ENCODE measurements around the gene CCDC171.

GRCh38 chr9:15552693-15553856 is at the start of gene CCDC171:
Gene CCDC171, plus strand, starts transcription at chr9:15553043.
- RRBS = 8% methylated on average over 5 of the region's 77 CpGs

DNA sequence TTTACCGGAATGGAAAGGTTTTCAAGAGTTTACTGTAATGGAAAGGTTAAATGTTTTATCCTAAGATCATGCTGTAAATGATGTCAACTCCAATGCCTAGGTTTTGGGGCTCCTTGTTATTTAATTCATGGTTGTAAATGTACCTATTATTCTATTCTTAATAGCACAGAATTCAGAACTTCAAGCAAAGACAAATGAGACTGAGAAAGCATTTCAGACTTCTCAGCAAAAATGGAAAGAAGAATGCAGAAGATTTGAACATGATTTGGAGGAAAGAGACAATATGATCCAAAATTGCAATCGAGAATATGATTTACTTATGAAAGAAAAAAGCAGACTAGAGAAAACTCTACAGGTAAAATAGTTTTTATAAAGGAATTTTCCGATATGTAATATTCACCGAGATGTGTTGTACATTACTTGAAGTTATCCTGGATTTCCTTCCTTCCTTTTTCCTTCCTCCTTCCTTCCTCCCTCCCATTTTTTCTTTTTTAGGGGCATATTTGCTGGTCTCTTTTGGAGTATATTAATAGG is 38.4 kb downstream of the CCDC171 start:
- RRBS = no CpG with 5 or more reads among the region's 4 CpGs

GRCh38 chr9:16213686-16214330 is 656.7 kb downstream of the BNC2 start:
- RRBS = no CpG with 5 or more reads among the region's 5 CpGs

DNA sequence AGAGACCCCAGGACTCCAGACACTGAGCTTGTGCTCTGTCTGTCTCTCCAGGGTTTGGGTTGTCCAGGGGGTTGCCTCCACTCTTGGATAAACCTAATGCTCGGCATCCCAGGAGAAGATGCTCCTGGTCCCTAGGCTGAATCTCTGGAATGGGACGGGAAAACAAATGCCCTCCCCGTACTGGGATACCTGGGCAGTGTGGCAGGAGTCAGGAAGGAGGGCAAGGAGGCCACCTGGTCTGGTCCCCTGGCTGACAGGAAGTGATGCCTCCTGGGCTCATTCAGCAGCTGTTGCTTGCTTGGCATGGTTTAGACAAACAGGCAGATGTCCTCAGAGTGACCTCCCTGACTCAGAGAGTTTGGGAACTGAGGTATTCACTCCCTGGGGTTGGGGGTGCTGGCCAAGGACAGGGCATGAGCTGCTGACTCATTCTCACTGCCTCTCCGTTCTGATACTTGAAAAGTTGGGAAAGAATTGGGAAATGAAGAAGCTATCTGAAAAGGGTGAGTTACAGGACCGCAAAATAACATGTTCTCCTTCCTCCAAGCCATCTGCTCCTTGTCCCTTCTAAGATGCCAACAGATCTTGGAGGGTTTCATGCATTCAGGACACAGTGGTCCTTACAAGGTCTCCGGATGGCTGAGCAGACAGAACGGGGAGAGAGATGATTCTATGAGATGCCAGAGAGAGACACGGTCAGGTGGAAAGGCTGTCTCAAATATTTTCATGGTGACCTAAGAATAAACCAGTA is 534.6 kb downstream of the BNC2 start:
- RRBS = no CpG with 5 or more reads among the region's 8 CpGs

- RRBS = no CpG with 5 or more reads among the region's 5 CpGs
These were observed 327.0 kb downstream of the BNC2 start for GRCh38 chr9:16543344-16544059.

GRCh38 chr9:16794902-16795815 is 75.3 kb downstream of the BNC2 start:
- RRBS = no CpG with 5 or more reads among the region's 10 CpGs

GRCh38 chr9:16866356-16867067 is 4.0 kb downstream of the BNC2 start:
- RRBS = no CpG with 5 or more reads among the region's 5 CpGs

DNA sequence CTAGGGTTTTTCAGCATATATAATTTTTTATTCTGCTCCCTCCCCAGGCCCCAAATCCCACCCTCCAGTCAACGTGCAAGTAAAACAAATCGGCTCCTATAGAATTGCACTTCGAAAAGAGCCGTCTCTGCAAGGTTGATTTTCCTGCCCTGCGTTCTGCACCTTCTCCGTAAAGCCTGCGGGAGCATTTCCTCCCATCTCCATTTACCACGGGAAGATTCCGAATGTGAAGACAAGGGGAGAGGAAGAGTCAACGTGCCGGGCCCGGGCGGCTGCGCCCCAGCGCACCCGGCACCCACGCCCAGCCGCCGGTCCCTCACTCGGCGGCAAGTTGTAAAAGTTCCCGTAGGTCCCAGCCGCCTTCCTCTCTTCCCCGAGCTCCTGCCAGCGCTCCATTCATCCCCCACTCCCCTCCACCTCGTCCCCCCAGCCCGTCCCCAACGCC is 576 bp downstream of the BNC2 start:
- RRBS = no CpG with 5 or more reads among the region's 28 CpGs

DNA sequence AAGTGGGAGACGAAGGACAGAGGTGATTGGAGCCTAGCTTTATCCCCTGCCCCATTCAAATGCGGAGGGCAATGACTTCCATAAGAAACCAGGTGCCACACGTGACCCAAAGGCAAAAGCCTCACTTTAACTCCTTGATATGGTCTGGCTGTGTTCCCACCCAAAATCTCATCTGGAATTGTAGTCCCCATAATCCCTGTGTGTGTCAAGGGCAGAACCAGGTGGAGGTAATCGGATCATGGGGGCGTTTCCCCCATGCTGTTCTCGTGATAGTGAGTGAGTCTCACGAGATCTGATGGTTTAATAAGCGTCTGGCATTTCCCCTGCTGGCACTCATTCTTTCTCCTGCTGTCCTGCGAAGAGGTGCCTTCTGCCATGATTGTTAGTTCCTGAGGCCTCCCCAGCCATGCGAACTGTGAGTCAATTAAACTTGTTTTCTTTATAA is 113.1 kb upstream of the BNC2 start:
- RRBS = no CpG with 5 or more reads among the region's 10 CpGs

- RRBS = no CpG with 5 or more reads among the region's 3 CpGs
These were observed 58.2 kb upstream of the SH3GL2 start for GRCh38 chr9:17520780-17520979.

- RRBS = no CpG with 5 or more reads among the region's 16 CpGs
These were observed 326.7 kb downstream of the SH3GL2 start for GRCh38 chr9:17905518-17906044.

DNA sequence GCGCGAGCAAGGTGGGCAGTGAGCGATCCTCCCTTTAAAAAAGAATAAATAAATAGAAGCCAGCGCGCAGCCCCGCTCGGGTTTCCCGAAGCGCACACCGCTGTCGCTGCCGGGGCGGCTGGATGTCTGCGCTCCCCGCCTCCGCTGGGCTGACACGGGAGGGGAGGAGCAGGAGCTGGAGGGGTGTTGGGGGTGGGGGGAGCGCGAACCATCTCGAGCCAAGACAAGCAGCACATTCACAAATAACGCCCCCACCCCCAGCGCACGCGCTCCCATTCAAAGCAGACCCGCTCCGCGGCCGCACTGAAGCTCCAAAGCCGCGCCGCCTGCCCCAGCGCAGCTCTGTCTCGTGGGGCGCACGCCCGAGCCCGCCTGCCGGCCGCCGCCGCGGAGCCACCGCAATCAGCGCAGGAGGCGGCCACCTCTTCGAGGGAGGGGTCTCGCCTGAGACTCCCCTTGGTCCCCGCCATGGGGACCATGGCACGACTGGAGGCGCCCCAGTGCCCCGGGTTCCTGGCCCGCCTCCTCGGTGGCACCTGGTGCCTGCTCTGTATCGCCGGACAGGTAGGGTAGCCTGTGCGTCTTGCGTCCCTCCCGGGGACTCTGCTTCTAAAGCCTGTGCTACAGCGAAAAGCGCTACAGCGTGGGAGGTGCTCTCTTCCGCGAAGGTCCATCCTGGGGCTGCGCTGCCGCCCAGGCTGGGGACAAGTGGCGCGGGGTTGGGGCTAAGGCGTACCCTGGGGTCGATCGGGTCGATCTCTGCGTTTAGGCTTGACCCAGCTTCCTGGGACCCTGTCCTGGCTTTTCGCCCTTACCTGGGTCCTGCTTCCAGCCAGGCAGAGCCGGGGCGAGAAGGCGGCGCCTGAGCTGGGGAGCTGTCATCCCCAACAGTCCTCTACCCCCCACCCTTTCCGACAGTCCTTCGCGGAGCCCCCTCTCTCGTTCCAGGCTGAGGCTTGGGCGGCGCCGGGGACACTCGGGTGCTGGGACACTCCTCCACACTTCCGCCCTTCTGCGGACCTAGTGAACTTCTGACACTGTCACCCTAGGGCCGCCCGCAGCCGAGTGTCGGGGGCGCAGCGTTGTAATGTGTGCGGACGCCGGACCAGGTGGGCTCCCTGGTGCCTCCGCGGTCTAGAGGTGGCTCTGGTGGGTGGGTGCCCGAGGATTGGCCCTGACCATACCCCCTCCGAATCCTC is 327.9 kb downstream of the SH3GL2 start:
- RRBS = 4% methylated on average over 8 of the region's 100 CpGs

DNA sequence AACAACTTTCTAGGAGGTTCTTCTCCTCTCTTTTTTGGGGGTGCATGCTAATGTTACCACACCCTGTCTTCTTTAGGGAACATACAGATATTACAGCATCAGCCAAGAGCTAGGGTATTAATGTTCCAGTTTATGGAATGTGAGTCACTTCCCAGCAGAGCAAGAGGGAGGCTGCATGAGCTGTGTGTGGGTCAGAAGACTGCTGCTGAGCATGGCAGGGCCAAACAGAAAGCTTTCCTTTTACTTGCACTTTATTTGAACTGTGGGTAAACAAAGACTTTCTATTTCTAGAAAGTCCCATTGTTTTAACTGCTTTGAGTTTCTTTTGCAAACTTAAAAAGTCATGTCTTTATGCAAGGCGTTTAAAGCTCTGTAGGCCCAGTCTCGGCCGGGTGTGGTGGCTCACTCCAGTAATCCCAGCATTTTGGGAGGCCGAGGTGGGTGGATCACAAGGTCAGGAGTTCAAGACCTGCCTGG is 159.0 kb downstream of the ADAMTSL1 start:
- RRBS = no CpG with 5 or more reads among the region's 4 CpGs

DNA sequence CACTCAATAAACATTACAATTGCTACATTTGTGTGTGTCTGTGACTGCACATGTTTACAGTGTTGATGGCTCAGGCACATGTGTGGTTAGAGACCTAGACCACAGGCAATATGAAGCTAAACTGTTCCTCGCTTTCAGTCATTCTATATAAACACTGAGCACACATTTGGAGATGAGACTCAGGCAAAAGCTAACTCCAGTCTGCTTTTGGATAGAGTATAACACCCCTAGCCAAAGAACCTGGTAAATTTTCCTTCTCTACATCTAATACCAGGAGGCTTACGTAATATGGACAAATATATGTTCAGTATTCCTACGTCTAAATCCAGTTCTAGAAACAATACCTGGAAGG is 247.6 kb downstream of the SAXO1 start:
- RRBS = no CpG with 5 or more reads among the region's 3 CpGs

- RRBS = no CpG with 5 or more reads among the region's 1 CpG
These were observed 9.4 kb downstream of the PLIN2 start for GRCh38 chr9:19118005-19118204.

DNA sequence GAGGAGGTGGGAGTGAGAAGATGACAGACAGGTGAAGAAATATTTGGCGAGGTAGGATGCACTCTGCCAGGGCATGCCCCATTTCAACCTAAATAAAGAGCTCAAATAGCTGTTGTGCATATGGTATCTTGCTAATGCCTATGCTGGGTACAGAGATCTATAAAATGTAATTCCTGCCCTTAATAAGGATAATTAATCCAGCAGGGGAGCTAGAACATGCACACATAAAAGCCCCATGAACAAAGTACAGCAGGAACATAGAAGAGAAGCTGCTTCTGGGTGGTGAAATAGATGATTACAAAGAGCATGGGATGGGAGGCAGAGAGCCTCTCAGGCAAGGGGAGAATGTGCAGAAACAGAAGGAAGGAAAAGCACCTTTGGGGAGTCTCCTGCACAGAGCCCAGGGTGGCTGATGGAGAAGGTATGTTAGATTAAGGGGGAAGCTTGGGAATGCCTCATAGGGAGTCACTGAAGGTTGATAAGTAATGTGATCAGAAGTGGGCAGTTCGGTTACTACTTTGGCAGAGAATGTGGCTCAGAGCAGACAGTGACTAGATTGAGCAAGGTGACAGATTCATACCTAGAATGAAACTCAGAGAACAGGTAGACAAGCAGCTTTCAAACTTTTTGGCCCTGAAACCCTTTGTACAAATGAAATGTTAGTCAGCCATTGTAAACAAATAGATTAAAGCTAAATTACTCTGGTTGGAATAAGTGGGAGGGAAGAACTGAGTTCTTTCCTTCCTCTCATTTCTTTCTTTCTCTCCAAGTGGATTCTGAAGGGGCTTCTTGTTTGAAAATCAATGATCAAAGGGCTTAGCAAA is 28.2 kb upstream of the PLIN2 start:
- RRBS = no CpG with 5 or more reads among the region's 2 CpGs

DNA sequence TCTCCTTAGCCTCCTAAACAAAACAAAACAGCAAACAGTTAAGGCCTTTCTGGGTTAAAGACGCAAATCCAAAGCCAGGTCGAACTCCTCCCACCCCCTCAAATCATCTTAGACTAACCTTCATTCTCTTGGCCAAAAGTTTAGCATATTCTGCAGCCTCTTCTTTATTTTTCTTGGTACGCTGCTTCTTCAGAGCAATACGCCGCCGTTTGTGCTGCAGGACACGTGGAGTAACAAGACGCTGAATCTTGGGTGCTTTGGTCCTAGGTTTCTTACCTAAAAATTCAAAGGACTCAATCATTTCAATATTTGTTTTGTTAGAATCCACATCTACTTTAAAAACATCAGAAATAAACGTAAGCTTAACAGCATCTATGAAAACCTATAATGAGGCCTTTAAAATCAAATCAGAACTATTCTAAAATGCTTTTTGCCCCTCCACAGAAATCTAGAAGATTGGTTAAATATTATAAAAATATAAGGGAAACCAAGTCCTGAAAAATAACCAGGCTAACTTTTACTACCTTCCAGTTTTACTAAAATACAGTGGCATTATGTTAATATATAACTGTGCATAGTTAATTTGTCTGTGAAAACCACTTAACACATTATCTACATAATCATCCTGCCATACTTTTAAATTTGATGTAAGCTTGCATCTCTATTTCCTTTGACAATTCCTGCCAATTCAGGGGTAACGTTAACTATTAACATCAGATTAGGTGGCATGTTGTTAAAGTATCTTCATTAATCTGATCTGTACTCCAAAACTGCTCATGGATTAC is 3.5 kb downstream of the RPS6 start:
- RRBS = no CpG with 5 or more reads among the region's 10 CpGs

DNA sequence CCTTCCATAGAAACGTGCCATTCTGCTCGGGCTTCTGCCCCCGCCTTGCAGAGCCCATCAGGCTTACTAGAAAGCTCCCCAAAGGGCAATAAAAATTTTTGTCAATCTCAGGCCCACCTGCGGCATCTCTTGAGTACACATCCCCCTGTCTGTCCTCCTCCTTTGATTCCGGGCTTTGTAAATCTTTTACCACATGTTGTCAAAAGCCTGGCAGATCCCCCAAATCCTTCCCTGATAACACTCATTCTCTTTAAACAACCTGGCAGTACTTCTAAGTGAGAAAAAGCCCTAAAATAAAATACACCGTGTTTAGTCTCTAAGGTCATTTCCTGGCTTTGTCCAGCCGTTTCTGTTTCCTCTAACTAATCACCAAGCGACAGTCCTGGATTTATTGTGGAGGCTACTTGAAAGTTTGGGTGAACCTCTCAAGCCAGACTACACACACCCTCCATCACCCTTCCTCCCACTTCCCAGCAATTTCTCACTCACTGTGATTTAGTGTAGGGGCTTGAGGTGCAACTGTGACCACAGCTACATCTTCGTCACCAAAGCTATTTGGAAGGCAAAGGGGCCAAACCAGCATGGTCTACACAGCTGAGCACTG is 239.9 kb upstream of the SLC24A2 start:
- RRBS = no CpG with 5 or more reads among the region's 9 CpGs

DNA sequence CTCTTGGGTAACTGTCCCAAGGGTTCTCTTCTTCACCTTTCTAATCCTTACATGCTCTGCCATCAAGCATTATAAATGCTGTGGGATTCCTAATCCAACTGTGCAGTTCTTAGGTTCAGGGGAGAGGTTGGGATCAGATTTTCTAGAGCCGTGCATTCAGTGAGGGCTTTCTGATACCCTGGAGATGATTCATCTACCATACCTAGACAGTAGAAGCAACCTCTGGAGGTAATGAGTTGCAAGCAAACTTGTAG is 365.8 kb downstream of the MLLT3 start:
- RRBS = no CpG with 5 or more reads among the region's 1 CpG

- RRBS = 3% methylated on average over 11 of the region's 80 CpGs
These were observed 1.8 kb downstream of the MLLT3 start for GRCh38 chr9:20620278-20621193.